ENCODE results near the genes KRT6A and KRT76.

DNA sequence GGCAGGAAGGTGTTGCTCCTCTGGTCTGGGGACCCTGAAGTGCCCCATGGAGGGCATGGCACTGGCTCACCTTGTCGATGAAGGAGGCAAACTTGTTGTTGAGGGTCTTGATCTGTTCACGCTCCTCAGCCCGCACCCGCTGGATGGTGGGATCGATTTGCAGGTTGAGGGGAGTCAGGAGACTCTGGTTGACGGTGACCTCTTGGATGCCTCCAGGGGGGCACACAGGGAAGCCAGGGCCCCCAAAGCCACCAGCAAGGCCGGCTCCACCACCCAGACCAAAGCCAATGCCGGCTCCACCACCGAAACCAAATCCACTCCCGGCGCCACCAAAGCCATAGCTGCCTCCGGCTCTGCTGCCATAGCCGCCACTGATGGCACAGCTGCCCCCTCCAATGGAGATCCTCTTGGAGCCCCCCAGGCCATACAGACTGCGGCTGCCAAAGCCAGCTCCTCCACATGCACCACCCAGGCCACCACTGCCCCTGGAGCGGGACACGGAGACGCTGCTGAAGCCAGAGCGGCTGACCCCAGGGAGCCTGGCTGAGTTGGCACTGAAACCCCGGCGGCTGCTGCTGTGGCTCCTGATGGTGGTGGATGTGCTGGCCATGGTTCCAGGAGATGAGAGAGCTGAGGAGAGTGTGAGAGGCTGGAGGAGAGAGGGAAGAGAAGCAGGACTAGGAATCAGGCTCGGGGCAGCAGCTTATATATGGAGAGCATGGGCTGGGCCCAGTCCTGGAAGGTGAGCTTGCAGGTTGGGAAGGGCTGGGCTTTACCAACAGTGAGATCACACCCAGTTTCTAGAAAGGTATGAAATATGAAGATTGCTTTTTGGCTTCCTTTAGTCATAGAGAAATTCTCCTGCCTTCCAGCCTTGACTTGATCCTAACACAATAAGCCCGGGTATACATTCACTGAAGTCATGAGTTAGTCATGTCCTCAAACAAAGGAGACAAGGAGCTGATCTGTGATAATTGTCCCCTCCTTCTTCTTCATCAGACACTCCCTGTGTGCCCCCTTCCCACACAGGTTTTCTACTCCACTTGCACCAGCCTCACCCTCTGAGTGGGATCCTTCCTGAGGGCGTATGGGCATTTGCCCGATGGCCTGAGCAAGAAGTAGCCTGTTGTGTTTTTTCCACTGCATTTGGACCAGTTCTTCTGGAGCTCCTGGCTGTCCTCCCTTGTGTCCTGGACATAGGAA is at the start of gene KRT6A:
TSS of gene KRT6A (minus strand) at position 679 of the 1,203 bp plus-strand sequence.
- RRBS: no CpG with 5 or more reads among the region's 24 CpGs

DNA sequence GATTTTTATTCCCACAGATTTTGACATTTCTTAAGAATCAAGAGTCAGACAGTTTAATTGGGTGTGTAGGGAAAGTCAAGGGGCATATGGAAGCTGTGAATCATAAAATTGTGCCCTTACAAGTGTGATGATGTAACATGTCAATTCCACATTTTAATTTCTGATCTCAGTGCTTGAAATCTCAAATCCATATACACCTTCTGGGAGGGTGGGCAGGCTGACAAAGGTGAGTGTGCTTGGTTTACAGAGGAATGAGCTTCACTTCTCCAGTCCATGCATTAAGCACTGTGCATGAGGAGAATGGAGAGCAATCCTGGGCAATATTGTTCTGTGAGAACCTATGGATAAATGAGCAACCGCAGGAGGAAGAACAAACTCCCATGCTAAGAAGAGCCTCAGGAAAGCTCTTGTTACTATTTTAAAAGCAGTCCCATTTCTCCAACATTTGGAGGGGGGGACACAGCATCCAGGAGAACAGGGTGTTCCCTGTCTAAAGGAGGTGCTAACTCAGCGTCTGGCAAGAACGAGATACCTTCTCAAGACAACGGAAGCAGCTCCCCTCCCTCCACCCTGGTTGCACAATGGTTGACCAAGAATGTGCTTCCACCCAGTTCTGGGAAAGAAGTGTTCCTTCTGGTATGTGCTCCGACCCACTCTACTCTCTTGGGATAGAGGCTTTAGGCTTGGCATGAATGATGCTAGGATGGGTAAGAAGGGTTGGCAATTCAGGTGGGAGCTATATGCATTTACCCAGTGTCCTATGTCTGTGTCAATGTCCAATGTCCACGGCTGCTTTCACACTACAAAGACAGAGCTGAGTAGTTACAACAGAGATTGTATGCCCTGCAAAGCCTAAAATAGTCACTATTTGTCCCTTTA is 1.3 kb upstream of the KRT6A start:
- RRBS: no CpG with 5 or more reads among the region's 6 CpGs

DNA sequence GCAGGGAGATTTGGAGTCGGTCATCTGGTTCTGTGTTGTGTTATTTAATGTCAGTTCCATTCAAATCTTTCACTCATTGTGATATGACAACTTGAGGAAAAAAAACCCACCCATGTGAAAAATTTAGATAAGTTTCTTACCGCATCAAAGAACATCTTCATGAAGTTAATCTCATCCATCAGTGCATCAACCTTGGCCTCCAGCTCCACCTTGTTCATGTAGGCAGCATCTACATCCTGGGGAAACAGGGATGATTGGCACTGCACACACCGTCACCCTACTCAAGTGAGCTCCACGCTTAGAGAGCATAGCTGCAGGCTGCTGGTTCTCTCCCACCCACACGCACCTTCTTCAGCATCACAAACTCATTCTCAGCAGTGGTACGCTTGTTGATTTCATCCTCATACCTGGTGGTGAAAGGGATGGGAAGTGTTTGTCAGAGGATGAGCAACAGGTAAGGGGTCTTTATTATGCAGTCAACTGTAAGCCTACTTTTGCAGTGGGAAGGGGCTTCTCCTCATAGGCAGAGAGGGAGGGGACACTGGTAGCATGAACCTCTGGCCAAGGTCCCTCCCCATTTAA is 2.3 kb downstream of the KRT5 start:
- RRBS: no CpG with 5 or more reads among the region's 6 CpGs

- RRBS: no CpG with 5 or more reads among the region's 12 CpGs
These were observed 6.6 kb downstream of the KRT74 start for GRCh38 chr12:52566968-52567450.

DNA sequence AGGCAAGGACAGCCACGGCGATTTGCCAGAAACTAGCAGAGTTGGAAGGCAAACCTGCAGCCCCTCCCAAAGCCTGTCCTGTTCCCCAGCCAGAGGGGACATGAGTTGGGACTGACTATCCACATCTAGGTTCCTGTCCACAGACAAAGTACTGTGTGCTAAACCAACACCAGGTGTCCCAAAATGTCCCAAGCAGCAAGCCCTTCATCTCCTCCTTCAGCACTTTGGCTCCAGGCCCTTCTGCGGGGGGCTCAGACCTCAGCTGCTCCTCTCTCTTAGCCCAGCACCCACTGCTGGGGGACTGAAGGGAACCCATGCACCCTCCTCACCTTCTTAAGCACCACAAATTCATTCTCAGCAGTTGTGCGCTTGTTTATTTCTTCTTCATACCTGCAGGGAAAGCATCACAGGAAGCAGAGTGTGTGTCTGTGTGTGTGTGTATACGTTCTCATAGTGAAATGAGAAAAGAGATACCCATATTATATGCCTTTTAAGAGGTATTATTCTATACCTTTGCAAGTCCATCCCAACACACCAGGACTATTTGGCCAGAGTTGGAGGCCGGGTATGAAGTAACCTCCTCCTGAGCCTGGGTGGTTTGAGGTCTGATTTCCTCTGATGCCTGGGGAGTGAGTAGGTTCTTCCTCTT is 3.3 kb downstream of the KRT73 start:
- RRBS: no CpG with 5 or more reads among the region's 6 CpGs

- RRBS: no CpG with 5 or more reads among the region's 13 CpGs
These were observed 1.6 kb downstream of the KRT2 start for GRCh38 chr12:52650243-52650970.

- RRBS: no CpG with 5 or more reads among the region's 48 CpGs
These were observed 10.8 kb upstream of the KRT1 start for GRCh38 chr12:52690811-52691683.

- RRBS: no CpG with 5 or more reads among the region's 3 CpGs
These were observed at the start of gene KRT76 for GRCh38 chr12:52777237-52777707. TSS of gene KRT76 (minus strand) at chr12:52777345.

- RRBS: no CpG with 5 or more reads among the region's 1 CpG
These were observed 1.9 kb downstream of the KRT8 start for GRCh38 chr12:52903061-52903246.

- RRBS: no CpG with 5 or more reads among the region's 6 CpGs
These were observed 7.0 kb upstream of the KRT18 start for GRCh38 chr12:52941881-52942435.

GRCh38 chr12:53027207-53028355 is 21.3 kb downstream of the EIF4B start:
- RRBS: no CpG with 5 or more reads among the region's 38 CpGs

DNA sequence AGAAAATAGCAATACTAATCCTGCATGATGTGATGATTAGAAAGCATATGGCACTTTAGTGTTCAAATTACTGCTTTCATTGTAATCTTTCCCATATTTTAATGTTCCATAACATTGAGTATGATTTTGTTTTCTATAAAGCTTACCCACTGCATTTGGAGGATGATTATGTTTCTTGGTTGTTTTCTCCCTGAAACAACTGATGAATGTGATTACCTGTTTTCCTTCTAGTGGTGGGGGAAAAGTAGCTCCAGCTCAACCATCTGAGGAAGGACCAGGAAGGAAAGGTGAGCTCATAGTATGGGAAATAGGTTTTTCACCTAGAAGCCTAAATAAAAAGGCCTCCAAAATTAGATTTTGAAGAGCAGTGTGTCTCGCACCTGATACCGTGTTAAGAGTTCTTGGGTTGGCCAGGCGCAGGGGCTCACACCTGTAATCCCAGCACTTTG is 11.7 kb upstream of the TNS2 start:
- RRBS: no CpG with 5 or more reads among the region's 3 CpGs

DNA sequence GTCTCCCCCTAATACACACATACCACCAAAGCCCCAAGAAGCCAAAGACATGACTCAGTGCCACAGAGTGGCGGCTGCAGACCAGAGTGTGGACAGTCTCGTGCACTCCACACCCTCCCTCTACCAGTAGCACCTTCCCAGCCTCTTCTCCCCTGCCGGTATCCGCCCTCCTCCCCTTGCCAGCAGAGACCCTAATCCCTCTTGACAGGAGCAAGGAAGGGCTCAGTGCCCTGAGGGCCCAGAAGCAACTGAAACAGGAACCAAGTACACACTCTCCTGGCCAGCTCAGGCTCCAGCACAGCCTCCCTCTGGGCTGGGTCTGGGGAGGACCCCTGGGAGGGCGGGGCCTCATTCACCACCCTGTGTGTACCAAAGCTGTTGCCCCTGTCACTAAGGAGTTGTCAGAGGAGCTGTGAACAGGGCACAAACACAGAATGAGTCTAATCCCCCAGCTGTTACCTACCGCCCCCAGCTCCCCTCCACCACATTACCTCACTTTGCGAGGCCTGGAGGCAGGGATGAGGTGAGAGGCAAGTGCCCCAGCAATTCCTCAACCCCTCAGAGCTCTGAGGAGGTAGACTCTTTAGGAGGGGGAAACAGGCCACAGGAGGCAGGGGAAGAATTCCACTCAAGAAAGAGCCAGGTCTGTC is 8.2 kb downstream of the SPRYD3 start:
- RRBS: no CpG with 5 or more reads among the region's 7 CpGs

DNA sequence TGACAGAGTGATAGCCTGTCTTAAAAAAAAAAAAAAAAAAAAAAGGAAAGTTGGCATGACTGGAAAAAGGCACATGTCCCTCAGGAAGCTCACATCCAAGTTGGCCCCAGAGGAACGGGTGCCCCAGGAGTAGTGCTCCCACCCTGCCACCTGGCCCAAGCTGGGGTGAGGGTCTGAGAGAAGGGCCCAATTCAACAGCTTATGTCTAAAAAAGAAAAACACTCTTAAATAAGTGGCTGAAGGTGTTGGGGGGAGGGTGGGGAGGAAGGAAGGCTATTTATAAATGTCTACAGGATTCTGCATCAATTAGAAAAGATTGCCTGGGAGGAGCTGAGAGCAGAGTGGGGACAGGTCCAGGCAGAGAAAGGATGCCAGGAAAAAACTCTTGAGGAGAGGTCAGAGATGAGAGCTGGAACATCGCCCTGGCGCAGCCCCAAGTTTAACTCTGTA is 7.5 kb downstream of the SPRYD3 start:
- RRBS: no CpG with 5 or more reads among the region's 3 CpGs

- RRBS: 5% methylated on average over 3 of the region's 24 CpGs
These were observed 449 bp downstream of the SPRYD3 start for GRCh38 chr12:53078620-53079261.

GRCh38 chr12:53153179-53153651 is 27.3 kb upstream of the ZNF740 start:
- RRBS: no CpG with 5 or more reads among the region's 8 CpGs

DNA sequence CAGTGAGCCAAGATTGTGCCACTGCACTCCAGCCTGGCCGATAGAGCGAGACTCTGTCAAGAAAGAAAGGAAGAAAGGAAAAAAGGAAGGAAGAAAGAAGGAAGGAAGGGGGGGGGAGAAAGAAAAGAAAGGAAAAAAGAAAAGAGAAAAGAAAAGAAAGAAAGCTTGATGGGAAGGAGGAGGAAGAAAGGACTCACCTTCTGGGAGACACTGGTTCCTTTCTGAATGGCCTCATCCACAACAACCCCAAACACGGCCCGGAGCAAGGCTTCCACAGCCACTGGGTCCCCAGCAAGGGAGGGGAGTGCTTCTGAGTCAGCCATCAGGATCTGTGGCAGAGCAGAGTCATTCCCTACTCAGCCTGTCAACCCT is 7.4 kb upstream of the ZNF740 start:
- RRBS: no CpG with 5 or more reads among the region's 4 CpGs

- RRBS: no CpG with 5 or more reads among the region's 7 CpGs
These were observed 1.5 kb upstream of the CSAD start for GRCh38 chr12:53182156-53182742.

DNA sequence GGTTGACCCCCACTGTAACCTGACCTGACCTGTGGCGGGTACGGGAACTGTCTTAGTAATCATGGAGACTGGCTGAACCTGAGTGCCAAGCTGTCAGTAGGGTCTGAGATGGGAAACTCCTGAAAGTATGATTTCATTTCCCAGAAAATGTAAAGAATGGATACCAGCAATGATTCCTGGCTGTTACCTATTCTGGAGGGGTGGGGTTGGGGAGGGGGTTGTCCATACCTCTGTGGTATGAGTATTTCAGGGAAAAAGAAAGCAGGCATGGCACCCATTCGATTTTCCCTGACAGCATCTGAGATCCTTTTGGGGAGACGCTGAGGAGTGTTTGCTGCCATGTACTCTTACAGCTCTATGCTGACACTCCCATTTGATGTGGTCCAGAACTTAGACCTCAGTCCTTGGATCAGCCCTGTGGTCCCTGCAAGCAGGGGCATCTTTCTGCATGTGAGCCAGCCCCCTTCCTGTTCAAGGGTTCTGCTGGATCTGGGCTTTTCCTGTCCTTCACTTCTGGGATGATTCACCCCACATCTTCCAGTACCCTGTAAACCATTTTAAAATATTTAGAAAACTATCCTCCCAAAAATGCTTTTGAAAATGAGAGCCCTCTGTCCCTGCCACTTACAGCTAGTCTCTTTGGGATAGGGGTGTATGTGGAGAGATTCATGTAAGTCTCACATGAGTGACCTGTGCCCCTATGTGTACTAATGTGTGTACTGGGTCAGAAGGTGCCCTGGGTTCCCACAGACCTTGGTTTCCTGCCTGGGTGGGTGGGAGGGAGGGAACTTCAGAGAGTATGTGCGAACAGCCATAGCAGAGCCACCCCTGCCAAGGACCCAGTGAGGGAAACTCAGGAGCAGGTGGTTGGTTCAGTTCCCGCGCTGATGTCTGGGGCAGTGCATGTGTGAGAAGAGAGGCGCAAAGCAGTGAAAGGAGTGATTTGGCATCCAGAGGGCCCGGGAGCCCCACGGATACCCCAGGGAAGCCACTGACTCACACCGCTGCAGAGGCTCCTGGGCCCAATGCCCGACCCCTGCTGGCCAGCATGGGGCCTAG is 8.9 kb upstream of the CSAD start:
- RRBS: no CpG with 5 or more reads among the region's 12 CpGs

DNA sequence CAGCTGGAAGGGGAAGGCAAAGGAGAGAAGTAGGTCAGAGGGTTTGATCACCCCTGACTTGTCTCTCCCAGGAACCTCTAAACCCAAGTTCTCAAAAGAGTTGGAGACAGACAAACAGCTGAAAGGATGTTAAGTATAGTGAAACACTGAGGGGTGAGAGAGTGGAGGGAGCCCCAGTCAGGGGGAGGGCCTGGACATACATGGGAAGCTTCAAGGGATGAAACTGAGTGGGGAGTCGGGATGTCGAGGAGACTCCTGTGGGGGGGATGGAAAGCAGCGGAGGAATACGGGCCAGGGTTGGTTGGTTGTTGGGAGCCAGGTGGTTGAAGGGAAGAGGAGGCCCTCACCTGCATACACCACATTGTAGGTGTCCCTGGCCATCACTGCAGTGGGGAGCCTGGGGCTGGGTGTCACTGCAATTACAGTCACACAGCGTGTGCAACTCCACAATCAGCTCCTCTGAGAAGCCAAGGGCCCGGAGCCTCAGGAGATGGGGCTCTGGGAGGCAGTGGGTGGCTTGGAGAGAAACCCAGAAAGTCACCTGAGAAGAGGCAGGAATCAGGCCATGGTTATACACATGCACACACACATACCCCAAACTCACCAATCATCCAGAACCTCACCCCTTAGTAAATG is 12.8 kb upstream of the CSAD start:
- RRBS: no CpG with 5 or more reads among the region's 6 CpGs

Data from amniotic epithelial cell (primary cell).